Skeletal muscle tissue (tissue), 7 donors: ENCODE measurements around the genes MARCHF9, AVIL and ATP23.

GRCh38 chr12:57754091-57755247, at the start of gene MARCHF9:
TSS of gene MARCHF9 (plus strand) at chr12:57755103.
- PRO-cap, 3 experiments, result no peak in any of the 3 experiments
- RAMPAGE, long total RNA, result no peak
- RRBS, 2 experiments, result 2 to 3% methylated on average over 18 of the region's 51 CpGs

DNA sequence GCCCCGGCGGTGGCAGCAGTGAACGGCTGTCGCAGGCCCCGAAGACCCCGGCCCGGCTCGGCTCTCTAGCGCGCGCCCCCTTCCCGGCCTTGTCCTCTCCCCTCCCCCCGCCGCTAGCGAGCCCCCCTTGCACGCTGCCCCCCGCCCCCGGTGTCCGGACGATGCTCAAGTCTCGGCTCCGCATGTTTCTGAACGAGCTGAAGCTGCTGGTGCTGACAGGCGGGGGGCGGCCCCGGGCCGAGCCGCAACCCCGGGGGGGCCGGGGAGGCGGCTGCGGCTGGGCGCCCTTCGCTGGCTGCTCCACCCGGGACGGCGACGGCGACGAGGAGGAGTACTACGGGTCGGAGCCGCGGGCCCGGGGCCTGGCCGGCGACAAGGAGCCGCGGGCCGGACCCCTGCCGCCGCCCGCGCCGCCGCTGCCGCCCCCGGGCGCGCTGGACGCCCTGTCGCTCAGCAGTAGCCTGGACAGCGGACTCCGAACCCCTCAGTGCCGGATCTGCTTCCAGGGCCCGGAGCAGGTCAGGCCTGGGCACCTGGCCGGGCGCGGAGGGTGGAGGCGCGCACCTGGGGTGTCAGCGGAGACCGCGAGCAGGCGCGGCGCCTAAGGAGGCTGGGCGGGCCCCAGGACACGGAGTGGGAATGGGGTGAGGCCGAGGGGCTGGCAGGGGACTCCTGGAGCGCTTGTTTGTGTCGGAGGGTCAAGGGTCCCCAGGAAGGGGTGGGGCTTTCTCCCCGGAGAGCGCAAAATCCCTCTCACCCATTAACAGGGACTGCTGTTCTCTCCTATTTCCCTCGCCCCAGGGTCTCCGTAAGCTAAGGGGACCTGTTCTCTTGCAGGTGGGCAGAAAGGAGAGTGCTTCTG, 696 bp downstream of the MARCHF9 start:
- PRO-cap, 3 experiments, result peak in 1 of 3 experiments; most common plus-strand start position 303 of the sequence (in 1); most common minus-strand start position 149 of the sequence (in 1)
- RAMPAGE, long total RNA, result no peak
- RRBS, 2 experiments, result 3% methylated on average over 49 of the region's 86 CpGs

DNA sequence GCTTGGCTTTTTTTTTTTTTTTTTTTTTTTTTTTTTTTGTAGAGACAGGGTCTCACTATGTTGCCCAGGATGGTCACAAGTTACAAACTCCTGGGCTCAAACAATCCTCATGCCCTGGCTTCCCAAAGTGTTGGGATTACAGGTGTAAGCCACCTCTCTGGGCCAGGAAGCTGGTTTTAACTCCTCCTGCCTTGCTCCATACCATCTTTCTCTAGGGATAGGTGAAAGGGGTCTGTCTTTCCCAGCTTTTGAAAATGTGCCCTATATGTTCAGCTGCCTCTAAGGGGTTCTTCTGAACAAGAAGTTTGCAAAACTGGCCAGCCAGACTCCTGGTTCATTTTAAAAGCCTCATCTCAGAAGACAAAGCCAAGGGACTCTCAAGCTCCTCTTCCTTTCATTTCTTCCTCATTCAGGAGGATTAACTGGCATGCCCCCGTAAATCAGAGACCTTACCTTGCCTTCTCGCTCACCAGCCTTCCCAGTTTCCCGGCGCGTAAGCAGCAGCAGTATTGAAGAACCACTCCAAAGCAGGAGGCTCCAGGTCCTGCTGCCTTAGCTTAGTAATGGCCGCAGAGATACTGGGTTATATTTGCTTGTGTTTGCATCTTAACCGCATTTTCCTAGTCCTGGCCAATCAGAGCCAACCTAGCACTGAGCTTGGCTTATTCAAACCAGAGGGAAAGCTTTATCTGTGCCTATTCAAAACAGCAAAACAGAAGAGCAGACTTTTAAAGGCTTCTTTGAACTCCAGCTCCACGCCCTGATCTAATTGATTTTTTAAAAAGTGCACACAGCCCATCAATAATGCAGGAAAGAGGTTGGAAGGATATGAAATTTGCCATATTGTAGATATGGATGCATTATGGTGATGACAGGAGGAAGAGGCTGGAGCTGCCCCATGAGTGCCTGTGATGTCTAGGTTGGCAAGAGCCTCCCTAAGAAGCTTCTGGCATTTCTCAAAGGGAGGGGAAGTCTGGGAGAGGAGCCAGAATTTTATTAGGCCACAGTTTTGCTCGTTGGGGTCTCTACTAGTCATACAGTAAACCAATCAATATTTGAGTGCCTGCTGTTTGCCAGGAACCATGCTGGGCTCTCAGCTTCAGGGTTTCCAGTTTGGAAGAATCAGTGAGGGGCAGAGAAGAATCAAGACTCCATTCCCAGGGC, at the start of gene AVIL:
TSS of gene AVIL (minus strand) at position 559 of the 1,164 bp plus-strand sequence.
- PRO-cap, 3 experiments, result no peak in any of the 3 experiments
- RAMPAGE, long total RNA, result no peak
- RRBS, 2 experiments, result no CpG with 5 or more reads among the region's 9 CpGs

DNA sequence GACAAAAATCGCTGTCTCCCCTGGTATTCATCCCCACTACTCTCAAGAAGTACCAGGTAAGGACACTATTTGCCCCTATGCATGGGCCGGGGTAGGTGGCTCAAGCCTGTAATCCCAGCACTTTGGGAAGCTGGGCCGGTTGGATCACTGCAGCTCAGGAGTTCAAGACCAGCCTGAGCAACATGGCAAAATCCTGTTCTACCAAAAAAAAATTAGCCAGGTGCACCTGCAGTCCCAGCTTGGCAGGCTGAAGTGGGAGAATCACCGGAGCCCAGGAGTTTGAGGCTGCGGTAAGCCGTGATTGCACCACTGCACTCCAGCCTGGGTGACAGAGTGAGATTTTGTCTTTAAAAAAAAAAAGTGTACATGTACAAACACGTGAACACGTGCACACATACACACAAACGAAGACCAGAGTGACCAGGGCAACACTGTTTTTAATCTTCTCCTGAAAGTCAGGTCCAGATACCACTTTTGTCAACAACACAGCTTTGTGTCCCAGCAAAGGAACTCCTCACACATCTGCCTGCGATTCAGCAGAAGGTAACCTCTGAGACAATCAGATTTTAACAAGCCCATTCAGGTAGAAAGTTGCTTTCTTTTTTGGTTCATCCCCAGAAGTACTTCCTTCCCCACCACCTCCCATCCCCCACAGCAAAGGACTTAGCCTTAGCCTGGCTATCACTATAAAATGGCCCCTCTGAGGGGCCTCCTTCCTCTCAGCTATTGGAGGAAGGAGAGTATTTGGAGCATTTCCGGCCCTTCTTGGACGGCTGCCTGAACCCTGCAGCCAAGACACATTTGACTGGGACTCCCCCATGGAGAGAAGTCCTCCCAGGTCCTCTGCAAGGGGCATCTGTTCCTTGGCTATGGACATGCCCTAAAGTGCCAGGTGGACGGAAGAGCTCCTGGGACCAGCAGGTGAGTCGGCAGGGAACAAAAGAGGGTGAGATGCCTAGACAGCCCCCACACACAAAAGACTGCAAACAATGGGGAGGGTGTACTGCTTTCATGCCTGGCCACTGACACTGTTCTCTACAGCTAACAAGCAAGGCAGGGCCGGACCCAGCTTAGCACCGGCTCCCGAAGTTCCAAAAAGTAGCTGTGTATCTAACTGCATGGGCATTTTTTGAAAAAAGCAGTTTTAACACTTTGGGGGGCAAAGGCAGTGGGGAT, 9.8 kb downstream of the CTDSP2 start:
- PRO-cap, 3 experiments, result no peak in any of the 3 experiments
- RAMPAGE, long total RNA, result no peak
- RRBS, 2 experiments, result 0 to 5% methylated on average over 2 of the region's 17 CpGs

GRCh38 chr12:57864881-57865872, 18.6 kb upstream of the CTDSP2 start:
- PRO-cap, 3 experiments, result peak in 3 of 3 experiments; most common plus-strand start chr12:57865434 (in 1); most common minus-strand start chr12:57865635 (in 3)
- RAMPAGE, long total RNA, result no peak
- RRBS, 2 experiments, result 2 to 3% methylated on average over 30 to 34 of the region's 67 CpGs

GRCh38 chr12:57893720-57894653, 47.4 kb upstream of the ATP23 start:
- PRO-cap, 3 experiments, result peak in 1 of 3 experiments; most common plus-strand start chr12:57893944 (in 1); most common minus-strand start chr12:57893810 (in 1)
- RAMPAGE, long total RNA, result no peak
- RRBS, 2 experiments, result no CpG with 5 or more reads among the region's 10 CpGs

DNA sequence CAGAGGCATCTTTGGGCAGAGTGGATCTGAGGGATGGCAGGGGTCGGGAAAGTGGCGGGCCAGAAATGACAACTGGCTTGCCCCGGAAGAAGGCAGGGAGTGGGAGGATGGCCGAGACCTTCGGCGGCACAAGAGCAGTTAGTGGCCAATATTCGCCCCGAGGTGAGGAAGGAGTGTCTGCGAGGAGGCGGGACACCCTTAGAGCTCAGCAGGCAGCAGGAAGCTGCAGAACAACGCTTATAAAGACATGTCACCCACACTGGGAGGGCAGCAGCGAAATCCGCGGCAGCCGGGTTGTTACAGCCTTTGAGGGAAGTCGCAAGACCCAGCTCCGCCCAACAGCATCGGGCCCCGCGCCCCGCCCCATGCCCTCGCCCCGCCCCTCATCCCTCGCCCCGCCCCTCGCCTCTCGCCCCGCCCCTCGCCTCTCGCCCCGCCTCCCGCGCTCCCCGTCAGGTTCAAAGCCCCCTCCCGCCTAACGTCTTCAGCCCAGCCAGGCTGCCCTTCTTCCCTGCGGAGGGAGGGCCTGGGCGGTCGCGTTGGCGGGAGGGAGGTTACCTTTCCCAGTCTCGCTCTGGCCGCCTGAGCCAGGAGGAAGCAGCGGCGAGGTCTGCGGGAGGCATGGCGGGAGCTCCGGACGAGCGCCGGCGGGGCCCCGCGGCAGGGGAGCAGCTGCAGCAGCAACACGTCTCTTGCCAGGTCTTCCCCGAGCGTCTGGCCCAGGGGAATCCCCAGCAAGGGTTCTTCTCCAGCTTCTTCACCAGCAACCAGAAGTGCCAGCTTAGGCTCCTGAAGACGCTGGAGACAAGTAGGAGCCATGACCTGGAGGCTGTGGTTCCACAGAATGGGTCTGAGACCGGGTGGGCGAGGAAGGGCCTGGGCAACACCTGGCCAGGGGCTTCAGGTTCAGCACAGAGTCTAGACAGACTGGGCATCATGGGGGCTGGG, at the start of gene ATP23:
TSS of gene ATP23 (plus strand) at position 487 of the 948 bp plus-strand sequence.
- PRO-cap, 3 experiments, result peak in 3 of 3 experiments; most common plus-strand start position 566 of the sequence (in 2); most common minus-strand start position 266 of the sequence (in 2)
- RAMPAGE, long total RNA, result start-site peak on the plus strand centred at position 455 of the sequence, 68 bp wide, 189 and 29 reads in 2 replicates
- RRBS, 2 experiments, result no CpG with 5 or more reads among the region's 60 CpGs

DNA sequence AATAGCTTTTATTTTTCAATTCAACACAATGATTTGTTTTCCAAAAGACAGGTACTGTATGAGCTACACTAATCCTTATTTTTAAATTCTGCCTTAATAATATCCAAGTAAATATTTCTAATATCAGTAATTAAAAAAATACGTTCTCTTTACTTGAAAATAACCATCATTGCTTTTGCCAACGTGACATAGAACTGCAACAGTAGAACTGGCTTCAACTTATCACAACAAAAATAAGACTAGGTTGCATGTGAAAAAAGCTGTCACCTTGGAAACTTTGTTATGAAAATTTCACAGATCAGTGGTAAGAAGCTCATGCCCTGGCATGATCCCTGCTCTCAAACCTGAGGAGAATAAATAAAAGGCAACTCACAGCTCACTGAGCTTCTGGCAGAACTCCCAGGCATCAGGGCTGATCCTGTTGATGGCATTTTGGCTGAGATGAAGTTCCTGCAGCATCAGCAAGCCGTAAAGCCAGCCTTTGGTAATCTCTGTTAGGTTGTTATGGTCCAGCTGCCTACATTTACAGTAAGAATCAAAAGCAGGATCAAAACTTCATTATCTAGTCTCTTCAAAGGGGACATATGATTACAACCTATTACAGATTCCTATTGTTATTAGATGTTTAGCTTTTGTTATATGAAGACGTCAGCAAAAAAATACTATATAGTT, 32.2 kb downstream of the LRIG3 start:
- PRO-cap, 3 experiments, result no peak in any of the 3 experiments
- RAMPAGE, long total RNA, result no peak
- RRBS, 2 experiments, result no CpG with 5 or more reads among the region's 4 CpGs

DNA sequence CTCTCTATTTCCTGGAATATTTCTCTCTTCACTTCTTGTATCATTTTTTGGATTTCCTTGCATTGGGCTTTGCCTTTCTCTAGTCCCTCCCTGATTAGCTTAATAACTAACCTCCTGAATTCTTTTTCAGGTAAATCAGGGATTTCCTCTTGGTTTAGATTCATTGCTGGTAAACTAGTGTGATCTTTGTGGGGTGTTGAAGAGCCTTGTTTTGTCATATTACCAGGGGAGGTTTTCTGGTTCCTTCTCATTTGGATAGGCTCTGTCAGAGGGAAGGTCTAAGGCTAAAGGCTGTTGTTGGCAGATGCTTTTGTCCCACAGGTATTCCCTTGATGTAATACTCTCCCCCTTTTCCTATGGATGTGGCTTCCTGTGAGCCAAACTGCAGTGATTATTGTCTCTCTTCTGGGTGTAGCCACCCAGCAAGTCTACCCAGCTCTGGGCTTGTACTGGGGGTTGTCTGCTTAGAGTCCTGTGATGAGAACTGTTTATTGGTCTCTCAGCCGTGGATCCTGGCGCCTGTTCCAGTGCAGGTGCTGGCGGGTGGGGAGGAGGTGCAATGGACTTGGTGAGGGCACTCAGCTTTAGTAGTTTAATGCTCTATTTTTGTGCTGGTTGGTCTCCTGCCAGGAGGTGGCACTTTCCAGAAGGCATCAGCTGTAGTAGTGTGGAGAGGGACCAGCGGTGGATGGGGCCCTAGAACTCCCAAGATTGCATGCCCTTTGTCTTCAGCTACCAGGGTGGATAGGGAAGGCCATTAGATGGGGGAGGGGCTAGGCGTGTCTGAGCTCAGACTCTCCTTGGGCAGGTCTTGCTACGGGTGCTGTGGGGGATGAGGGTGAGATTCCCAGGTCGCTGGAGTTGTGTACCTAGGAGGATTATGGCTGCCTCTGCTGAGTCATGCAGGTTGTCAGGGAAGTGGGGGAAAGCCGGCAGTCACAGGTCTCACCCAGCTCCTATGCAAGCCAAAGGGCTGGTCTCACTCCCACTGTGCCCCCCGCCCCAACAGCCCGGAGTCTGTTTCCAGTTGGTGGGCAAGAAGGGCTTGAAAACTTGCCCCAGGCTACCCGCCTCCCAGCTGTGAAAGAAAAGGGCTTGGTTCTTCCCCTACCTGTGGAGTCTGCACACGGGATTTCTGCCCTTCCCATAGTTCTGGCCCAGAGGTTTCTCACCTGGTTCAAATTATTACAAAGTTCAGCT, 29.7 kb upstream of the LRIG3 start:
- PRO-cap, 3 experiments, result no peak in any of the 3 experiments
- RAMPAGE, long total RNA, result no peak
- RRBS, 2 experiments, result 90 to 94% methylated on average over 2 of the region's 12 CpGs

GRCh38 chr12:59531341-59531750, 64.5 kb upstream of the SLC16A7 start:
- PRO-cap, 3 experiments, result no peak in any of the 3 experiments
- RAMPAGE, long total RNA, result no peak
- RRBS, 2 experiments, result no CpG with 5 or more reads among the region's 11 CpGs

DNA sequence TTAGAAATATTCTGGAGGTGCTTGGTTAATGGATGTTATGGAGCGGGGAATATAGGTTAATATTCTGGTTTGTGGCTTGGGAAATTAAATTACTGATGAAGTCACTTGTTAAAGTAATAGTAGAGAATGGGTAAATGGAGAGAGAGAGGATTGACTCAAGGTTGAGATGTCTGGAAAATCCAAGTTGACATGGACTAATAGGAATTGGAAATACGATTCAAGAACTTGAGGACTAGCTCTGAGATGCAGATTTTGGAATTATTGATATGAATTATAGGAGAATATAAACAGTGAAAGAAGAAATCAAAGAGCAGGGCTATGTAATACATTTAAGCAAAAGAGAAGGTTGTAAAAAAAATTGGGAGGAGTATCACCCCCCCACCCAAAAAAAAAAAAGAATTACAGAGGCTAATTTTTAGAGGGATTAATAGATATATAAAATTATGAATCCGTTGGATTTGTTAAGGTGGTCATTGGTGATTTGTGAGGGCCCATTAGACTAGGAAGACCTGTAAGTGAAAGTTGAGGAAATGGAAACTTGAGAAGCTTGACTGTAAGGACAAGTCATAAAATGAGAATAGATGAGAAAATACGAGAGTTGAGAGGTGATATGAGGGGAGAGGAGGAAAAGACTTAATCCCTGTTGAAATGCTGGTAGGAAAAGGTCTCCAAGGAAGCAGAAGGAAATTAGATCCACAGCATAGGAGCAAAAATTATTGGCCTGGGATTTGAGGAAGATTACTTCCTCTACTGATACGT, 15.0 kb downstream of the USP15 start:
- PRO-cap, 3 experiments, result no peak in any of the 3 experiments
- RAMPAGE, long total RNA, result no peak
- RRBS, 2 experiments, result no CpG with 5 or more reads among the region's 5 CpGs

- PRO-cap, 3 experiments, result no peak in any of the 3 experiments
- RAMPAGE, long total RNA, result no peak
- RRBS, 2 experiments, result no CpG with 5 or more reads among the region's 6 CpGs
Measured at GRCh38 chr12:62292759-62293345, 32.6 kb downstream of the USP15 start.

DNA sequence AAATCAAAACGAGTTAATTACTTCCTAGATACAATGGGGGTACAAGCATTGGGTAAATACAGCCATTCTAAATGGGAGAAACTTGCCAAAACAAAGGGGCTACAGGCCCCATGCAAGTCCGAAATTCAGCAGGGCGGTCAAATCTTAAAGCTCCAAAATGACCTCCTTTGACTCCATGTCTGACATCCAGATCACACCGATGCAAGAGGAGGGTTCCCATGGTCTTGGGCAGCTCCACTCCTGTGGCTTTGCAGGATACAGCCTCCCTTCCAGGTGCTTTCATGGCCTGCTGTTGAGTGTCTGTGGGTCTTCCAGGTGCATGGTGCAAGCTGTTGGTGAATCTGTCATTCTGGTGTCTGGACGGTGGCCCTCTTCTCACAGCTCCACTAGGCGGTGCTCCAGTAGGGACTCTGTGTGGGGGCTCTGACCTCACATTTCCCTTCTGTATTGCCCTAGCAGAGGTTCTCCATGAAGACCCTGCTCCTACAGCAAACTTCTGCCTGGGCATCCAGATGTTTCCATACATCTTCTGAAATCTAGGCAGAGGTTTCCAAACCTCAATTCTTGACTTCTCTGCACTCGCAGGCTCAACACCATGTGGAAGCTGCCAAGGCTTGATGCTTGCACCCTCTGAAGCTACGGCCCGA, 45.8 kb downstream of the MON2 start:
- PRO-cap, 3 experiments, result no peak in any of the 3 experiments
- RAMPAGE, long total RNA, result no peak
- RRBS, 2 experiments, result no CpG with 5 or more reads among the region's 9 CpGs

DNA sequence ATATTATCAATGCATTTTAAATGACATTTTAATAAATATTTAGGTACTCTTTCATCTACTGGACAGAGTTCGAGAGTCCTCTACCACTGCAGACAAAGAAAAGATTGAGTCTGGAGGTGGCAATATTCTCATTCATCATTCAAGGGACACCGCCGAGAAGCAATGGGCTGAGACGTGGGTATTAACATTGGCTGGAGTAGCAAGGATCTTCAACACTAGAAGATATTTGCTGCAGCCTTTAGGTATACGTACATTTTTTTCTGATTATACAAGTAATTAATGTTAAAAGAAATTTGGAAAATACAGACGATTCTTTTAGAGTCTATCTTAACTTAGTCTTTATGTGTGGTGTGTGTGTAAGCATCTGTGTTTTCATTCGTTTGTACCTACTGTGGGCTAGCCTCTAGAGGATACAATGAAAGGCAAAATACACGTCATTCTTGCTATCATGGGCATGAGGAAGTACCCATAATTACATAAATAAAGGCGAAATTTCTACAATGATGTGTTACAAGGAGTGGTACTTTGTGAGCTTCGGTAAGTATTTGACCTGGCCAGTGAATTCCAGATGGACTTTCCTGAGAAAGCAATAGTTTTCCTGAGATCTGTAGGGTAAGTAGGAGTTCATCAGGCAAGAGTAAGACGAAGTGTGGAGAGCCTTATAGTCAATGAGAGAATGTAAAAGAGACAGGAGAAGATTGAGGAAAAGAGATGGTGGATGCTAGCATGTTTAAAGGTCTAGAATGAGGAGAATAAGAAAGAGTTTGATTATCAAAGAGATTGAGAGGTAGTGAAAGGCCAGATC, 89.5 kb downstream of the MON2 start:
- PRO-cap, 3 experiments, result no peak in any of the 3 experiments
- RAMPAGE, long total RNA, result no peak
- RRBS, 2 experiments, result no CpG with 5 or more reads among the region's 11 CpGs

DNA sequence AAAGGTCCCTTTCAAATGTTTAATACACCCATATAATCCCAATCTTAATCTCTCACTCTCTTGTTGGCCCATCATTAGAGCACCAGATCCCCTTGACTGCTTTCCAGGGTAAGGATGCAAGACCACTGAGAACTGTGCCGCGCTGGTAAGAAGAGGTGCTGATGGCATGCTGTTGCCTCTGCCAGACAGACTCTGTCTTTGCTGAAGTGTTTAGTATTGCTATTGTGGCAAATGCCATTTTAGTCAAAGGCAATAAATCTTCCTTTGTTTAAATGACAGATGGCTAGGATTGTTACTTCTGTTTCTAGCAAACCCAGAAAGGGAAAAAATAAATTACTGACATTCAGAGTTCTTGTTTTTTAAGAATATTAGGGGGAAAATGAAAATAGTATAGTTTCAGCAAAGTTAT, 152.3 kb downstream of the MON2 start:
- PRO-cap, 3 experiments, result no peak in any of the 3 experiments
- RAMPAGE, long total RNA, result no peak
- RRBS, 2 experiments, result no CpG with 5 or more reads among the region's 2 CpGs

DNA sequence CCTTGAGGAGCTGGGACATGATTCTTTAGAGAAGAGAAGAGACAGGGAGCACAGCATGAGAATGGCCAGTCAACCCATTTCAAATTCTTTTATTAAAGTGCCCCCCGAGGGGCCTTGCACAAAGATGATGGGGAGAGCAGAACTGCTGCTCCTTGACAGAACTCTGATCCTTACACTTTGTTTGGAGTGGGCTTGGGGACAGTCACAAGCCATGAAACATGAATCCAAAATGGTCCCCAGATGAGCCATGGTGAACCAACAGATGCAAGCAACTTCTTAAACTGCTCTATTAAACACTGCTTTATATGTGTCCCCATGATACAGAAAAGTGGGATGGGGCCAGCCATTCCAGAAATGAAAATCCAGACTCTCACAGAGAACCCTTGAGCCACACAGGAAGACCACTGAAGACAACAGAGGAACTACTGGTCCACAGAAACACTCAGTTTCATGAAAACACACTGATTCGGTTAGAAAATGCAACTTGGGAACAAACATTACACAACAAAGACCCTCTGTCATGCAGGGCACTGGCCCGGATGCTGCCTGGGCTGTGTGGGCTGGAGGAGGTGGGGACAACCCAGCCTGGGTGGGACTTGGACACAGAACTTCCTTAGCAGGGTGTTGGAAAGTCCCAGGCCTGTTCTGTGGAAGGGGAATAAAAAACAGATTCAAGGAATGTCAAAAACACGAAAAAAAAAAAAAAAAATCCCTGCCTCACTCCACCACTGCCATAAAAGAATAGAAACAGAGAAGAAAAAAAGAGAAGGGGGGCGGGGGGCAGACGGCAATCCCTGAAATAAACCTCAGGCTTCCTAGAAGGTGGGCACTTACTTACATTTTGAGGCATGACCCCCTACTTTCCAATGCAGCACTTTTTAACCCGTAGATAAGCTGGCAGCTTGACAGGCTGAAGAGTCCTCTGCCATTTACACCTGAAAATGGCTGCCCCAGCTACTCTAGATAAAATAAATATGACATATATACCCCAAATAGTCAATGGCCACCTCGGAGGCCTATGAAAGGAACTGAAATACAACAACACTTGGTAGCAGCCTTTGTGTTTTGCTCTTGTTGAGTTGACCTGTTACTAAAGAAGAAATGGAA, 180.9 kb downstream of the MON2 start:
- PRO-cap, 3 experiments, result no peak in any of the 3 experiments
- RAMPAGE, long total RNA, result no peak
- RRBS, 2 experiments, result no CpG with 5 or more reads among the region's 8 CpGs

DNA sequence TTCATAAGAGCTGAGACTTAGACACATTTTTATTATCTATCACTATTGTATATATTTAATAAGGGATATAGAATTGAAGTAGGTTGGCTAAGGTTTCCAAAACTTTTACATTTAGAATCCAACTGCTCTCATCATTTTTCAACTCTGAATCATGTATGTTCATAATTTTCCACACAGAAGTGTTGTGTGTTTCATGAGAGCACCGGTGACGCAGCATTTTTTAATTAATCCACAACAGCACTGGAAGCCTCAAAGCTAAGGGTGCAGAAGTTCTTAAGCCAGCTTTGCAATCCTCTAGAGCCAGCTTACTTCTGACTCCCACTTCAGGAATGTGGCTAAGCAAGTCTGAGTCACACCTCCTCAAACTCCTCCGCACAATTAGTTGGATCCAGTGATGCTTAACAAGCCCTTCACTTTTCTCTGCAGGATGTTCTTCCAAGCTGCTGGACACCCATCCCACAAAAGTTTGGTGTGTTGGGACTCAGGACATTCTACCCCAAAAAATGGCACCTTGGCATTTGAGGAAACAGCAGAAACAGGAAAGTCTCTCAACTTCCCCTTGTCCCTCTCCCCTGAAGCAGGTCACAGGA, 210.1 kb downstream of the PPM1H start:
- PRO-cap, 3 experiments, result no peak in any of the 3 experiments
- RAMPAGE, long total RNA, result no peak
- RRBS, 2 experiments, result no CpG with 5 or more reads among the region's 3 CpGs

GRCh38 chr12:63861991-63863127, 17.9 kb downstream of the SRGAP1 start:
- PRO-cap, 3 experiments, result no peak in any of the 3 experiments
- RAMPAGE, long total RNA, result no peak
- RRBS, 2 experiments, result no CpG with 5 or more reads among the region's 11 CpGs

DNA sequence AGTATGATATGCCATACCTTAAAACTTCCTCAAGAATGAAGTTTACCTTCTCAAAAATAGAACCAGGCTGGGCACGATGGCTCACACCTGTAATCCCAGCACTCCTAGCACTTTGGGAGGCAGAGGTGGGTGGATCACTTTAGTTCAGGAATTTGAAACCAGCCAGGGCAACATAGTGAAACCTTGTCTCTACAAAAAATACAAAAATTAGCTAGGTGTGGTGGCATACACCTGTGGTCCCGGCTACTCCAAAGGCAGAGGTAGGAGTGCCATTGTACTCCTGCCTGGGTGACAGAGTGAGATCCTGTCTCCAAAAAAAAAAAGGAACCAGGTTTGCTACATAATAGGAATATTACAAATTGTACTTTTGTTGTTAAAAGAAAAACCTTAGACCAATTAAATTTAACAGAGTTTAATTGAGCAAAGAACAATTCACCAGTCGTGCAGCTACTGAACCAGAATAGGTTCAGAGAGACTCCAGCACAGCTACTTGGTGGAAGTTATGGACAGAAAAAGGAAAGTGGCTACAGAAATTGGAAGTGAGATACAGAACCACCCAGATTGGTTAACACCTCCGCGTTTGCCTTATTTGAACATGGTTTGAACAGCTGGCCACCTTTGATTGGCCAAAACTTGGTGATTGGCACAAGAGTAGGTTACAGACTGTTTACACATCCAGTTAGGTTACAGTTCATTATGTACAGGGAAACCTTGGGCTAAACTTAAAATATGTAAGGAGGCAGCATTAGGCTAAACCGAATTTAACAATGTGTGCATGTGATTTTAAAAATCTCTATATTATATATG, 54.7 kb downstream of the SRGAP1 start:
- PRO-cap, 3 experiments, result no peak in any of the 3 experiments
- RAMPAGE, long total RNA, result no peak
- RRBS, 2 experiments, result no CpG with 5 or more reads among the region's 6 CpGs

DNA sequence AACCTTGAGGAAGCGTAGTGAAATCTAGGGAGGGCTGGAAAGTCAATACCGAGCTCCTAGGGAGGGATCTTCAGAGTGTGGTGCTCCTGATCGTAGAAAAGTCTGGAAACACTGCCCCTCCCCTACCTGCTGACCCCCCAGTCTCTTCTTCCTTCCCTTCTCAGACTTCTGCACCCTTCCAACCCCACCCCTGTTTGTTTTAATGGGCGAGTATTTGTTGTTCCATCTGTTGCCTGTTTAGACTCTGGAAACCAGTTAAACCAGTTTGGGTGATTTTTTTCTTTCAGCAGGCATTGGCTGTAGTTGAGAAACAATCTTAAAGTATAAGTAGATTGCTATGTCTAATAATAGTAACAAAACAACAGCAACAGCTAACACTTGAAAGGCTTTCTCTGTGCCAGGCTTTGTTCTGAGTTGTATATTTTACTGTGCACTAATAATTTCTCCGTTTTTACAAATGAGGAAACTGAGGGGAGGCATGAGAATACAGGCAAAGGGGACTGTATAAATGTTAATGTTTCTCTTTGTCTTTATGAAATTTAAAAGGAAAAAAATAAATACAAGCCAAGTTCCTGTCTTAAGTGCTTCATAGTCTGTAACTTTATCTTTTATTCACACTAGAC, 141.4 kb downstream of the KICS2 start:
- PRO-cap, 3 experiments, result no peak in any of the 3 experiments
- RAMPAGE, long total RNA, result no peak
- RRBS, 2 experiments, result no CpG with 5 or more reads among the region's 5 CpGs